Measurements from ENCODE around the genes OR4N5, OSGEP, PNP, OR6S1 and EDDM3B.

GRCh38 chr14:20138387-20139059, at the start of gene OR4N5:
Gene OR4N5 (plus strand): TSS chr14:20138820.
- PRO-cap: no peak
- RAMPAGE, long total RNA, 4 experiments: no peak in any of the 4 experiments

DNA sequence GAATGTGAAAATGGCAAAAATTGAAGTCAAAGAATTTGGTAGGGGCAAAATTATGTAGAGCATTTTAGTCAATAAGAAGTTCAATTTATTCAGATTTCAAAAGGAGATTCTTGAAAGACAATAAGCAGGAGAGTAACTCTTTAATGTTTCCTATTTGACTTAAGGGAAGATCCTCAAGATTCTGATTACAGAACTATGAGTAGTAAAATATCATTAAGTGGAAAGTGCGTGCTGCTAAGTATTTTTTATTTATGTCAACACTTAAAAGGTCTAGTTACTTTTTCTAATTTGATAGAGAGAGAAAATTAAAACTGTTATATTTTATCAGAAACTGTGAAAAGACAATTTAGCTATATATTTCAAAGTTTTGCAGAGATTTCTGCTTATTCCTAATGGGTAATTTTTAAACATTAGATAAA, 6.6 kb downstream of the OR4N5 start:
- PRO-cap: unidirectional peak, plus-strand start at position 225 of the sequence
- RAMPAGE, long total RNA, 4 experiments: no peak in any of the 4 experiments

DNA sequence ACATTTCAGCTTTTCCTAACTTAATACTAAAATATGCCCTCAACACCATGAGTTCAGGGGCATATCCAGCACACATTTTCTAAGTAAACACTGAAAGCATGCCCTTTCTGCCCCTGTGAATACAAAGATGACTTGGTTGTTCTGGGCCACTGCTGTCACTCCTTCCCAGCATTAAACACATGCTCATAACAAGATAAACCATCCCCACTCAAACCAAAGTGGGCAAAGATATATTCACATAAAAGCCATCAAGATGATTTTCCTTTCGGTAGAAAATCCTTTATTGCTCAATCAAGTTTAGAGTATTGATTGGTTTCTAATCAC, 2.0 kb downstream of the CCNB1IP1 start:
- PRO-cap: no peak
- RAMPAGE, long total RNA, 4 experiments: no peak in any of the 4 experiments

GRCh38 chr14:20454239-20455126, at the start of gene OSGEP:
Gene OSGEP (minus strand): TSS chr14:20454812.
- PRO-cap: bidirectional peak, plus-strand start at chr14:20454673, minus-strand start at chr14:20454522; bidirectional peak, plus-strand start at chr14:20455233, minus-strand start at chr14:20455048
- RAMPAGE, long total RNA, 4 experiments: start-site peak on the minus strand in 3 of 4 experiments, at chr14:20454781-20454863 at its widest, 18 to 175 reads per replicate

DNA sequence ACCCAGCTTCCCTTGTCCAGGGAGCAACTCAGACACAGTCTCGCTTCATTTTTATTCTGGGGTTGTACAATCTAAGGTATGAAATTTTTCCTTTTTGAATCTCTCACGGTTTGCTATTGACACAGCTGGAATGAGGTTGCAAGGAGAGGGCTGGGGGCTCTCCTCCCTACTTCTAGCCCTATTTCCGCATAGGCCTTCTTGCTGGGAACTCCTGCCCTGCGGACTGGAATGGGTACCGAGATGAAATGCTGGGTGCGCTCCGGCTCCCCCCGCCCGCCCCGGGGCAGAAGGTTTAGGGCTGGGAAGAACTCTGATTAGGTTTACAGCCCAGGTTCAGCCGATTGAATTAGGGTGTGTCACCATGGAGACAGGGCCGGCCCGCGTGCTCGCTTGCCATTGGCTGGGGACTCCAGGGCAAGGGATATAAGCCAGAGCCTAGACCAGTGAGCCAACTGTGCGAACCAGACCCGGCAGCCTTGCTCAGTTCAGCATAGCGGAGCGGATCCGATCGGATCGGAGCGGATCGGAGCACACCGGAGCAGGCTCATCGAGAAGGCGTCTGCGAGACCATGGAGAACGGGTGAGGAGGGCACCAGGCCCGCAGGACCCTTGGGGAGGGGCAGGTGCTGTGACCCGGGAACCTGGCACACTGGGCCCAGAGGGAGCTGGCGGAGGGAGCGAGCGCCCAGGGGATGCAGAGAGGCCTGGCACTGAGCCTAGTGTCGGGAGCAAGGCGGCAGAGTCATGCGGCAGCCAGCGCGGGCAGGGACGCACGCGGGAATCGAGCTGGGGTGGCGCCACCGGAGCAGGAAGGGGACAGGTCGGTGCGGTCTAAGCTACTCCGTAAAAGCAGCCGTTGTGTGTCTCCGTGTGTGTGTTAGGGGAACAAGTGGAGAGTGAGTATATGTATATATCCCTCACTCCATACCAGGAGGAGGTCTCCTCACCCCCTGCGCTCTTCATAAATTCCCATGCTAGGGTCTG, at the start of gene PNP:
PNP (plus strand) TSS at position 451 of the 984 bp plus-strand sequence.
- PRO-cap: bidirectional peak, plus-strand start at position 451 of the sequence, minus-strand start at position 294 of the sequence; bidirectional peak, plus-strand start at position 739 of the sequence, minus-strand start at position 553 of the sequence
- RAMPAGE, long total RNA, 4 experiments: start-site peak on the plus strand in 2 of 4 experiments, centred at positions 471 to 473 of the sequence, 420 to 558 reads per replicate

DNA sequence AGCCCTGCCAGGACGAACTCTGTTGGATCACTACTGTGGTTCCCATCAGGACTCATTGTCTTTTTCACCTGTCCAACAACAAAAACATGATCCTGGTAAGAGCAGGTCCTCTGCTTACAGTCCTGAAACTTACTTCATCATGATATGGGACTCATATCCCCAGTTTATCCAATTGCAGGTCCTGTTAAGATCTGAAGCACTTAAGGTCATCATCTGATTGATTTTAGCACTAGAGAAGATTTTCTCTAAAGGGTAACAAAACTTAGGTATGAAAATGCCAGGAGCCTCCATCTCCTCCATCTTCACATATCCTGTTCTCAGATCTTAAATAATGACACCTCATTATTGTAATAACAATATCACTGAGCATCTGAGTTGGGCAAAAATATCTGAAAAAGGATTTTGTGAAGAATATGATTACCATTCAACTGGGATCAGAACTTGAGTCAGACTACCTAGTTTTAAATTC, at the start of gene OR6S1:
OR6S1 (minus strand) TSS at position 56 of the 469 bp plus-strand sequence.
- PRO-cap: no peak
- RAMPAGE, long total RNA, 4 experiments: no peak in any of the 4 experiments

DNA sequence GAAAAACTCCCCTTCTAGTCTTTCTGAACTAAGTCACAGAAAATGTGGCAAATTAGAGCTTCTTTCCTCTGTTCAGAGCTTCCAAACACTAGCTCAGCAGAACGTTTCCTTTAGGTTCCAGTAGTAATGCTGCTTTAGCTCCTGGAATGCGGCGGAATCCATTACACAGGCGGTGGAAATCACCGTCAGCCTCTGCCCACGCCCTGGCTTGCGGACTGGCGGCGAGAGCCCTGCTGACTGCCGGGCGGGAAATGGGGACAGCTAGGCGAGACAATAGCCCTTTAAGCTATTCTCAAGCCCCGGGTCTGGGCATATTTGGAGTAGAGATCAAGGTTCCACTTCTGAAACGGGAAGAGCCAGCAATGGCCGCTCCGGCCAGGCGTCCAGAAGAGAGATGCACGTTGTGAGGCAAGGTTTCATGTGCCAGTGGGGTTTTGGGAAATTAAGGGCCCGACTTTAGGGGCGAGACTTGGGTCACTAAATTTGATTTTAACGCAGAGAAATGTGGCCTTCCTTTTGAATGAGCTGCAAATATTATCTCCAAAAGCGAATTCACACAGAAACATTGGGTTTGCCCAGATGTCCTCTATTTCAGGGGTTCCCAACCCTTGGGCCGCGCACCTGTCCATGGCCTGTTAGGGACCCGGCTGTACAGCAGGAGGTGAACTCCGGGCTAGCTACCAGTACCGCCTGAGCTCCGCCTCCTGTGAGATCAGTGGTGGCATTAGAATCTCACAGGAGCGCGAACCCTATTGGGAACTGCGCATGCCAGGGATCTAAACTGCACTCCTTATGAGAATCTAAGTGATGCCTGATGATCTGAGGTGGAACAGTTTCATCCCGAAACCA, 2.3 kb upstream of the RNASE4 start:
- PRO-cap: bidirectional peak, plus-strand start at position 709 of the sequence, minus-strand start at position 653 of the sequence
- RAMPAGE, long total RNA, 4 experiments: no peak in any of the 4 experiments

DNA sequence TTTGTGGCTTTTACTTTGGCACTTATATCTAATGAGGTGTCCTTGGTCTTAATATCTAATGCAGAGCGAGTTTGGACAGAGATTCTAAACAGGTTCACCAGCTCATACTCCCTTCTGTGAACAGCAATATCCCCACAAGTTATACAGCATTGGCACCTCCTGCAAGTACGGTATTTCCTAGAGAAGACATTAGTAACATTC, 2.3 kb downstream of the ANG start:
- PRO-cap: no peak
- RAMPAGE, long total RNA, 4 experiments: no peak in any of the 4 experiments

DNA sequence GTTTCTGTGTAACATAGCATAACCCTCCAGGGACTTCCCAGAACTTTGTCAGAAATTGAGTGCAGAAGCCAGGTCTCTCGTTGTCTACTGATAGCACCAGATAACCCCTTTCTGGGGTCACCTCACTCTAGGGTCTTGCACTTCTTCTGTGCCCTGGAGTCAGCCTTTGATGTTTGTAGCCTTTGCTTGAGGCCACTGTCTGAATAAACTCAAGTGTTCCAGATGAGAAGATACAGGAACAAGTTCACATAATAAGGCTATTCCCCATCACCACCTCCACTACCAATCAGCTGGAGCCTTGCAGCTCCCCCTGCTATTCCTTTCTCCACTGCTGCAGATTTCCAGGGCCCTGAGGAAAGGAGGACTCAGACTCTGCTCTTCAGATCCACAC, at the start of gene EDDM3B:
EDDM3B (plus strand) TSS at position 336 of the 391 bp plus-strand sequence.
- PRO-cap: no peak
- RAMPAGE, long total RNA, 4 experiments: no peak in any of the 4 experiments

- PRO-cap: no peak
- RAMPAGE, long total RNA, 4 experiments: no peak in any of the 4 experiments
These were observed 15.5 kb downstream of the RNASE2 start for GRCh38 chr14:20970588-20971298.

DNA sequence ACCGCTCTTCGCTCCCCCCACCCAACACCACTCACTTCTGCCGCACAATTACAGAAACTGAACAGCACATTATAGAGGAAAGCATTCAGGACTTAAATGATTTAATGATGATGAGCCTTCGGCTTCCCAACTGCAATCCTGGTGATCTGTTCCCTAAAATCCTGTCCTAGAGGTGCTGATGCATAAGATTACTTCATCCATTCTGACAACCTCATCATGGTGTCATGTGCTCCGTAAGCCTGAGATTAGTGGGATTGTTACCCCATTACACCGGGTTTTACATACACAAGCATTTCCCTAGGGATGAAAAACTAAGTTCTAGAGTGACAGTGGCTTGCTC, 2.5 kb upstream of the RNASE13 start:
- PRO-cap: no peak
- RAMPAGE, long total RNA, 4 experiments: no peak in any of the 4 experiments

GRCh38 chr14:21192490-21193048, 36.7 kb upstream of the OR5AU1 start:
- PRO-cap: no peak
- RAMPAGE, long total RNA, 4 experiments: no peak in any of the 4 experiments

GRCh38 chr14:21205732-21206957, 50.3 kb upstream of the OR5AU1 start:
- PRO-cap: no peak
- RAMPAGE, long total RNA, 4 experiments: no peak in any of the 4 experiments

DNA sequence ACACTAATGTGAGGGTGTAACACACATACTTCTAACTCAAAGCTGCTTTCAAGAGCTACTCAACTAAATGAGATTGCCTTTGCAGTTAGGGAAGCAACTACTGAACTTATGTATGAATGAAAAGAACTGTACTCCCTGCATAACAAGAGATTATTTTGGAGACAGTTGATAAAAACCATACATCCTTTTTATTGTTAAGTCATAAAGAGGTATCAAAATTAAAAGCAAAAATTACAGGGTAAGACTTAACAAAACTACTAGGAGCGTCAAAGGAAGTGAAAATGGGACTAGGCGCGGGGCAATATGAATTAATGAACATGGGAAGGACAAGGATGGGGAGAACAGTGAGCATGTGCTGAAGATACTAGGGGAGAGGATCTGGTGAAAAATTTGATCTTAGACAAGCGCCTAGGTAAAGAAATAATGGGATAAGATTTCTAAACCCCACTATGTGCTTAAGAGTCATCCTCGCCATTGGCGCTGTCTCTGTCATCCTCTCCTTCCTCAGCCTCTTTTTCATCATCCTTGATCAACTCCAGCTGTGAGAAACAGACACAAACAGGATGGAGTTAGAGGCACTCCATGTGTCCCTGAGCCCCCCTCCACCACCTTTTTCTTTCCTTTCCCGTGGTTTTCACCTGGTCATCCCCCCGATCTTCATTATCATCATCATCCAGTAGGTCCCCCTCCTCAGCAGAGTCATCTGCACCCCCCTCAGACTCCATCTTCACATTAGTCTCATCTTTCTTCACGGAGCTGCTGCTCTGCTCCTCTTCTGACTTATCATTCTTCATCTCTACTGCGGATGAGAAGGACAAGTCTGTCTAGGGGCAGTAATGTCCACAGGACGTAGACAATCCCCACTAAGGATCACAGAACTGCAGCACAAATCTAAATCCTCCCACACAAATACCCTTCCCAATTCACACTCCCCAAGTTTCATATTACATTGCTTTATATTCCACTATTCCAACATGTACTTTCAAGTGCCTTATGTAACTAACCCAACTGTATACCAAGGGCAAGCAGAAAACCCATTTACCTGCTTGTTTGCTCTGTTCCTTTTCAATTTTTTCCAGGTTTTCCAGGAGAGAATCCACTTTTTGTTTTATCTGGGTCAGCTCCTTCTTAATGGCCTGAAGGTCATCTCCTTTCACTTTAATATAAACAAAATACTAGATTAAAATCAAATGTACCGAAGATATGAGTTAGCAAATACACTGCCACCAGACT, 55.3 kb upstream of the OR5AU1 start:
- PRO-cap: no peak
- RAMPAGE, long total RNA, 4 experiments: no peak in any of the 4 experiments

DNA sequence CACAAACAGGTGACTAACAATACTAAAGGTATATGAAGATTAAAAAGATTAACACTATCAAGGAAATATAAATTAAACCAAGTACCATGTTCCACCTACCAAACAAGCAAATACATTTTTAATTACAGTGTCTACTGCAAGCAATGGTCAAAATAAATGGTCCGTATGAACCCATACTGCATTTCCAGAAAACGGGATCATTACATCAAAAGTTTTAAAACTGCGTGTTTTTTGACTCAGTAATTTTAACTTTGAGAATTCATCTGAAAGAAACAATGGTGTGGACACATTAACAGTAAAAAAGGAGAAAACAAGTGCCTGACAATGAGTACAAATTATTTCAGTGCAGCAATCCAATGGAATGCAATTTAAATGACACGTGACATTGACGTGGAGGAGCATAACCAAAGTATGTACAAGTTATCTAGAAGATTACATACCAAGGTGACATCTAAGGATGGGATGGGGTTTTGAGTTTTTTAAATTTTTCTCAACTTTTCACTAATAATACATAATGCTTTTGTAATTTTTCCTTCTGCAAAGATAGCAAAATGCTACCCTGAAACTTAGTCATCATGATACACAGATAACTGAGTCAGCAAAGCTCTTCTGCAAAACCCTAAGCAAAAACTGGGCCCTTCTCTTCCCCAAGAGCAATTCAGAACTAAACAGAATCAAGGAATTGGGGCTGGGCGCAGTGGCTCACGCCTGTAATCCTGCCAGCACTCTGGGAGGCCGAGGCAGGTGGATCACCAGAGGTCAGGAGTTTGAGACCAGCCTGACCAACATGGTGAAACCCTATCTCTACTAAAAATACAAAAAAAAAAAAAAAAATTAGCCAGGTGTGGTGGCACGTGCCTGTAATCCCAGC, 20.4 kb downstream of the HNRNPC start:
- PRO-cap: no peak
- RAMPAGE, long total RNA, 4 experiments: no peak in any of the 4 experiments

DNA sequence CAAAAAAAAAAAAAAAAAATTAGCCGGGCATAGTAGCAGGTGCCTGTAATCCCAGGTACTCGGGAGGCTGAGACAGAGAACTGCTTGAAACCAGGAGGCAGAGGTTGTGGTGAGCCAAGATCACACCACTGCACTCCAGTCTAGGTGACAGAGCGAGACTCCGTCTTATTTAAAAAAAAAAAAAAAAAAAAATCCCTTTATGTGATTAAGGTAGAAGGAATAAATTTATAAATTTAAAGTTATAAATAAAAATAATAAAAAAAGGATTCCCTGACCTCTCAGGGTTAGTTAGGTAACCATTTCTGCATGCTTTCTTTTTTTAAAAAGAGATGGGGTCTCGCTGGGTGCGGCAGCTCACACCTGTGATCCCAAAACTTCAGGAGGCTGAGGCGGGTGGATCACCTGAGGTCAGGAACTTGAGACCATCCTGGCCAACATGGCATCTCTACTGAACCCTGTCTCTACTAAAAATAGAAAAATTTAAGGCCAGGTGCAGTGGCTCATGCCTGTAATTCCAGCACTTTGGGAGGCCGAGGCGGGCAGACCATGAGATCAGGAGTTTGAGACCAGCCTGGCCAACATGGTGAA, 8.9 kb downstream of the HNRNPC start:
- PRO-cap: no peak
- RAMPAGE, long total RNA, 4 experiments: no peak in any of the 4 experiments

- PRO-cap: no peak
- RAMPAGE, long total RNA, 4 experiments: no peak in any of the 4 experiments
These were observed 364 bp upstream of the HNRNPC start for GRCh38 chr14:21269622-21269990.

DNA sequence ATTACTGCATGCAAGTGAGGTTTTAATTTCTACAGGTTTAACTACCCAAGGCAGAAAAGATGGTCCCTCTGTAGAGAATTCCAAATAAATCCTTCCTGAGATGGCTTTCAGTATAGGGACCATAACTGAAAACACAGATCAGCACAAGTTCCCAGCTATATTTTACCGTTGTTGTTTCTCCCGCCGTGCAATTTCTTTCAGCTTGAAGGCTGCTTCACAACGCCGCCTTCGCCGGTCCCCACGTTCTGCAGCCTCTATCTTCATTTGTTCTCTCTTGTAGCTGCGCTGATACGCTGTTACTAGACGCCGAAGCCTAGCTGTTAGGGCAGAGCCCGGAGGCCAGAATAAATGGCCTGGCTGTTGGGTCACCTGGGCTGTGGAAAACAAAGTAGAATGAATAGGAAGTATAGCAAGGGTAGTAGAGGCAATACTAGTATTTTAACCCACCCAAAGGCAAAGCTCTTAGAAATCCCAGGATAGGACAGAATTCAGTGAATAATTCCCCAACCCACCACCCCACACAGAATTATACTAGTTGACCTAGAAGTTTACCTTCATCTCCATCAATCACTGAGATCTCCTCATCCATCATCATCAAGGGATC, 11.0 kb upstream of the SUPT16H start:
- PRO-cap: no peak
- RAMPAGE, long total RNA, 4 experiments: no peak in any of the 4 experiments

- PRO-cap: no peak
- RAMPAGE, long total RNA, 4 experiments: no peak in any of the 4 experiments
These were observed 18.0 kb upstream of the SUPT16H start for GRCh38 chr14:21401877-21402158.

GRCh38 chr14:21434580-21435108, 21.3 kb downstream of the CHD8 start:
- PRO-cap: no peak
- RAMPAGE, long total RNA, 4 experiments: no peak in any of the 4 experiments

Measured in esophagus squamous epithelium (tissue), 4 donors.